Parotid gland (tissue), 1 donor: ENCODE results near the genes BMS1 and CSGALNACT2.

GRCh38 chr10:42782285-42783160 lies at the start of gene BMS1:
Gene BMS1 (plus strand): TSS chr10:42782795.
- PRO-cap, result bidirectional peak, plus-strand start at chr10:42782795, minus-strand start at chr10:42782577

DNA sequence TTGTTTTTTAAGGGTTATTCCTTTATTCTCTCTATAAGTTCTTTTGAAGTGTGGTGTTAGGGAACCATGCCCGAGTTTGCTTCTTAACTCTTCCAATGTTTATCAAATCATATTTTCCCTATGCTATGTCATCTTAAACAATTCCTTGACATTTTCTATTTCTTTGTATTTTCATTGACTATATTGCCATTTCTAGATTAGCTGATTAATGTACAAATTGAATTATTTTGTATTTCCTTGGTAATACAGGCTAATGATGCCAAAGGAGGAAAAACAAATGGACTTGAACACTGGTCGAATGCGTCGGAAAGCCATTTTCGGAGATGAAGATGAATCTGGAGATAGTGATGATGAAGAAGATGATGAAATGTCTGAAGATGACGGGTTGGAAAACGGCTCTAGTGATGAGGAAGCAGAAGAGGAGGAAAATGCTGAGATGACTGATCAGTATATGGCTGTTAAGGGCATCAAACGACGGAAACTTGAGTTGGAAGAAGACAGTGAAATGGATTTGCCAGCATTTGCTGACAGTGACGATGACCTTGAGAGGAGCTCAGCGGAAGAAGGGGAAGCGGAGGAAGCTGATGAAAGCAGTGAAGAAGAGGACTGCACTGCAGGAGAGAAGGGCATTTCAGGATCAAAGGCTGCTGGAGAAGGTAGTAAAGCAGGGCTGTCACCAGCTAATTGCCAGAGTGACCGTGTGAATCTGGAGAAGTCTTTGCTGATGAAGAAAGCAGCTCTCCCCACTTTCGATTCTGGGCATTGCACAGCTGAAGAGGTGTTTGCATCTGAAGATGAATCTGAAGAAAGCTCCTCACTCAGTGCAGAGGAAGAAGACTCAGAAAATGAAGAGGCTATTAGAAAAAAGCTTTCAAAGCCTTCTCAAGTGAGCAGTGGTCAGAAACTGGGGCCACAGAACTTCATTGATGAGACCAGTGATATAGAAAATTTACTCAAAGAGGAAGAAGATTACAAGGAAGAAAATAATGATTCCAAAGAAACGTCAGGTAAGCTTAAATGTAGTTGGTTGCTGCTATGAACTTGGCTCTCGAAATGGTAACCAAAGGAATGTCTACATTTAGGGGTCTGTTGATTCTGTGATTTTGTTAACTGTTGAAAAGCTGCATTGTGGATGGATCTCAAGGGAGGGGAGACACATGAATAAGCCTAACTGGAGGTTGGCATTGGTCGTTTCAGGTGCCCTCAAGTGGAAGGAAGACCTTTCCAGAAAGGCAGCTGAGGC lies 14.1 kb downstream of the BMS1 start:
- PRO-cap, result no peak

GRCh38 chr10:42875758-42876259 lies 93.2 kb downstream of the BMS1 start:
- PRO-cap, result no peak

DNA sequence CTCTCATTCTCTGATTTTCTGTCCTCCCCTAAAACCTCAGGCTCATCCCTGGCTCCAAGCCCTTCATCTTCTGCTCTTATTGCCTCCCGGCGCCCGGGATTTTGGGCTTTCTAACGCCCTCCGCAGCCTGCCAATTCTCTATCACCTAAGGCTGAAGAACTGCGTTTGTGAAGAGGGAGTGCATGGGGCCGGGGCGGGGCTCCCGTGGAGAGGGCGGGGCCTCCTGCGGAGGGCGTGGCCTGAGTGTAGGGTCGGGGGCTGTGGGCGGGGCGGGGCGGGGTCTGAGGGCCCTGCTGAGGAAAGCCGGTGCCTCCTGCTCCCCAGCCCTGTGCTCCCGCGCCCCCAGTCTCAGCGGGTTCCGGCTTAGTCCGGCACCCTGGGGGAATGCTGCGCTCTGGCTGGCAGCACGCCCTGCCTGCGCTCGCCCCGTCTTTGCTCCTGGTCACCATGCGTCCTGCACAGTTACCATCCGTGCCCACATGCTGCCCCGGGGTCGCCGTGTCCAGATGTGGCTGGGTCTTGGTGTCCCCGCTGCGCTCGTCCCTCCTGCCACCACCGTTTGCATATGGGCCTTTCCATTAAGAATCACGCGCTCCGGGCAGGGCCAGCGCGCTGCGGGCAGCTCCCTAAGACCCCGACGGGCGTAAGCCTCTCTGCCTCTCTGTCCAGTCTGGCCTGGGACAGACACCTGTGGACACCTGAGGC lies 144.1 kb upstream of the RET start:
- PRO-cap, result no peak

GRCh38 chr10:42933774-42934424 lies 143.0 kb upstream of the RET start:
- PRO-cap, result no peak

GRCh38 chr10:43026205-43027314 lies 50.3 kb upstream of the RET start:
- PRO-cap, result no peak

DNA sequence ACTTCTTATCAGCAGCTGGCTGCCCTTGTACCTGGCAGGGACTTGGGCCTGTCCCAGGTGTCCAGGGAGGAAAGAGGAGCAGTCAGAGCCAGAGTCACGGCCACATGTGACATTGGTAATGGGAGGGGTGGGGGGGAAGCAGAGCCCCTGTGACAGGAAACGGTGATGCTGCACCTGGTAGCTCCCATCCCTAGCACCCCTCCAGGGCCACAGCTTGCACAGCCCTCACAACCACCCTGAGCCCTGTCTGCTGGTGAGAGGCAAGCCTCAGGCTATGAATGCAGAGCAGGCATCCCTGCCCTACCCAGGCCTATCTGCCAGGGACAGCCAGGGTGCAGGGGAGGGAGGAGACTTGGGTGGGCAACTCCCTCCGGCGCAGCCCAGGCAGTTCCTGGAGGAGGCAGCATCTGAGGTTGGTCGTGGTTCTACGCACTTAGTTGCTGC lies 24.3 kb downstream of the RET start:
- PRO-cap, result no peak

GRCh38 chr10:43120803-43121287 lies 17.4 kb upstream of the CSGALNACT2 start:
- PRO-cap, result no peak

DNA sequence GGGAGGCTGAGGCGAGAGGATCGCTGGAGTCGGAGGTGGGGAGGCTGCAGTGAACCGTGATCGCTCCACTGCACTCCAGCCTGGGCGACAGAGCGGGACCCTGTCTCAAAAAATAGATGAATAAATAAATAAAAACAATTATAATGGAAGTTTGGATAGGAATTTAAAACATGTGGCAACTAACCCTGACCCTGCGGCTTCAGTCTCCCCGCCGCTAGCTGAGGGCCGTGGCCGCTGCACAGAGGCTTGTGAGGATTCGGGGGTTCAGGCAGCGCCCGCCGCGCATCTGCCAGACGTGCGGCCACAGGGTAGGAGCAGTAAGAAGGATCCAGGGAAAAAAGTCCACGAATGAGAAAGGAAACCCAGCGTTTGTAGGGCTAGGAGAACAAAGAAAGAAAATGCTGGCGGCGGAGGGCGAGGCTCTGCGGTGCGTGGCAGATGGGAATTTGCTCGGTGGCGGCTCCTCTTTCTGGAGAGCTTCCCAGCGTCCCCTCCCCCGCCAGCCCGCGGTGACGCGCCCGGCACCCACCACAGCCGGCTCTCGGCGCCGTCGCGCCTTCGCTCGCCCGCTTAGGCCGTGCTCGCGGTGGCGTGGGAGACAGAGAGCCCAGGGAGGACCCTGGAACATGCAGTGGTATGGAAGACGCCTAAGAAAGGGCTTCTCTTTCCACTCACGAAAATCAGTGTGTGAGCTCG lies 772 bp upstream of the CSGALNACT2 start:
- PRO-cap, result no peak

DNA sequence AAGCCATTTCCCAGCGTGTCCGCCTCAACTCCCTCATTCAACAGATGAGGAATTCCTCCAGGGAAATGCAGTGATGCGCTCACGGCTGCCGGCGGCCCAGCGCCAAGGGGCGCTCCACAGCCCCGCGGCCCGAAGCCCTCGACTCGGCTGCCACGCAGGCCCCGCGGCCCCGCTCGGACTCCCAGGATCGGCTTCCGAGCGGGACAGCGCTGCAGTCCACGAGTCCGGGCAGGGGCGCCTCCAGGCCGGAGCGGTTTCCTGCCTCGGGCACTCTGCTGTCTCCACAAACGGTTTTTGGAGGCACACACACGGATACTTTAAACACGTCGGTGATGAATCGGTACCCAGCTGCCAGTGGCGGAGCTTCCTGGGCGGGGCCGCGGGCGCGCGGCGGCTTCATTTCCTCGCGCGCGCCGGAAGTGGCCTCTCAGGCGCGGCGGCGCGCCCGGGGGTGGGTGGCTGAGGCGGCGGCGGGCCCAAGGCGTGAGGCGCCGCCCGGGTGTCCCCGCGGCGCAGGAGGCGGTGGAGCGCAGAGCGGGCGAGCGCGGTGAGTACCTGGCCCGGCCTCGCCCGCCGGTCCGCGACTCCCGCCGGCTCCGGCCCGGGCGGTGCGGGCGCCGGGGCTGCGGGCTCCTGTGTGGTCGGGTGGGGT lies at the start of gene CSGALNACT2:
CSGALNACT2 (plus strand) TSS at position 425 of the 652 bp plus-strand sequence.
- PRO-cap, result bidirectional peak, plus-strand start at position 430 of the sequence, minus-strand start at position 296 of the sequence

DNA sequence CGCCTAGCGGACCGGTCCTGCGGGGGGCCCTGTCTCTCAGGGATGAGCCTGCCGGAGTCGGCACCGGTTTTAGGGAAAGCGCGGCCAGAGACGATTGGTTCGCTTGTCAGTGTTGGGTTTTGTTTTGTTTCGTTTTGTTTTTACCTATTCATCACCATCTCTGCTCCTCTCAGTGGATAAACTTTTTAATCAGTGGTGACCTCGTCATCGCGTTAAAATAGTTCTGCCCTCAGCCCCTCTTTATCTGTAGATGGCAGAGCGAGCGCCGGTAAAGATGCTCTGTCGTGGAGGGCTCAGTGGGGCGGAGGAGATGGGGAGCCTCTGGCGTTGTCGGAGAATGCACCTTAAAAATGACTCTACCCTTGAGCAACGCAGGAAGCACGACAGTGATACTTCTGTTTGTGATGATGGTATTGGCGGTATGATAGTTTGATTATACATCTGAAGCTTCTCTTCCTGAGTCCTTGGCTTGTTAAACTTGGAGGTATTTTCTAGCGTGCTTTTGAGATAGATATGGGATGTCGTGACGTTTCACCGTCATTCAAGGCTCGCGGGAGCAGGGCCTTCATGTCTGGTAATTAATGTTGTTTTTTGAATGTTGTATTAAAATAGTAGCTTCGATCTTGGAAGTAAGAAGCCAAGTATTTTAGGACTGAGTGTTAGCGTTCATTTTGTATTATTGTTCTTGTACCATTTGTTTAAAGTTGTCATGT lies 584 bp downstream of the CSGALNACT2 start:
- PRO-cap, result no peak

GRCh38 chr10:43172309-43173371 lies 34.4 kb downstream of the CSGALNACT2 start:
- PRO-cap, result no peak

GRCh38 chr10:43322188-43322723 lies 49.2 kb upstream of the FXYD4 start:
- PRO-cap, result no peak

- PRO-cap, result unidirectional peak, plus-strand start at chr10:43407249
These were observed 1.9 kb downstream of the HNRNPF start for GRCh38 chr10:43407089-43407455.

GRCh38 chr10:43408662-43409099 lies 305 bp downstream of the HNRNPF start:
- PRO-cap, result bidirectional peak, plus-strand start at chr10:43408930, minus-strand start at chr10:43408847

- PRO-cap, result no peak
These were observed 16.7 kb downstream of the ZNF487 start for GRCh38 chr10:43453437-43454282.

DNA sequence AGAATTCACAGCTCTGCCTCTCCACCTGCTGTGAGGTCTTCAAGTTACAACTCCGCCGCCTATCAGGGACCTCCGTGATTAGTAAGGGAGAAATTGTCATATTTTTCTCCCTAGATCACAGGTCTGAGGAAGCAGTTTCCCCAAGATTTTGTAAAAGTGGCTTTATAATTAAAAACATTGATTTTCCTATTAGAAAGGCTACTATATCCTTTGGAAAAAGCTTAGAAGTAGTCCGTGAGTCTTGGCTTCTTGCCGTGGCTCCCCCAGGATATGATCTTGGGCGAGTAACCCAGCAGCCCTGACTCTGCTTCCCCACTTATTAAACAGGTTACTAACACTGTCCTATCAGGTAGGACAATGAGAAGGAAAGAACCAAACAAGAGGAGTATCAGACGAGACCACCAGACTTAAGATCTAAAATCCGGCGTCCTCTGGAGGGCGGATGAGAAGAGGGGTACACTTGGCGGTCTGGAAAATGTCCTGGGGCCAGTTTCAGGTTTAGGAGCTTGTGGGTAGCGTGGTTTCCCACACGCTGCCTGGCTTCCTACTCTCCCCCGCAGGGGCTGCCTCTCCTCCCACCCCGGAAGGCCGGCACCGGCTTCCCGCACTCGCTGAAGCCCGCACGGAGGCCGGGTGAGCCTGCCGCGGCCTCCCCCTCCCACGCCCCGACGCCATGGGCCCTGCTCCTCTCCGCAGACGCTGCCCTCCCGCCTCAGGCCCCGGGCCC lies 690 bp downstream of the ZNF32 start:
- PRO-cap, result no peak

- PRO-cap, result no peak
These were observed 167.5 kb upstream of the ZNF32 start for GRCh38 chr10:43816223-43816612.

DNA sequence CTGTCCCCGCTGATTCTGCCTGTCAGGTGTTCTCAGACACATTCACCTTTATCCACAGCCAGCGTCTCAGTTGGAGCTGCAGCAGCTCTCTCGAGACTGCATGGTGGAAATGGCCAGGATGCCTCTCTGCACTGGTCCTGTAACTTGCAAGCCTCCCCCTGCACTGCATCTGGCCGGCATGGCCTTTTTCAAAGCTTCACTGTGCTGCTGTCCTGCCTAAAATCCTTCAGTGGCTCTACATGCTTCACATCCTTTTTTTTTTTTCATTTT lies 218.1 kb upstream of the ZNF32 start:
- PRO-cap, result no peak

DNA sequence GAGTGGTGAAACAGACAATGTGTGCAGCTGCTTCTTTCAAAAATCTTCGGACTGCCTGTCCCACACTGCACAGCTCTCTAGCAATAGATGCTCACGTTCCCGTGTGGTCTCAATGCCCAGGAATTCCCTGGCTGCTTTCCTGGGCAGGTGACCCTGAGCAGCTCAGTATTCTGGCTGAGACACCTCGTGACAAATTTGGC lies 28.9 kb upstream of the TMEM72 start:
- PRO-cap, result no peak